ENCODE measurements around the gene TTLL12.

DNA sequence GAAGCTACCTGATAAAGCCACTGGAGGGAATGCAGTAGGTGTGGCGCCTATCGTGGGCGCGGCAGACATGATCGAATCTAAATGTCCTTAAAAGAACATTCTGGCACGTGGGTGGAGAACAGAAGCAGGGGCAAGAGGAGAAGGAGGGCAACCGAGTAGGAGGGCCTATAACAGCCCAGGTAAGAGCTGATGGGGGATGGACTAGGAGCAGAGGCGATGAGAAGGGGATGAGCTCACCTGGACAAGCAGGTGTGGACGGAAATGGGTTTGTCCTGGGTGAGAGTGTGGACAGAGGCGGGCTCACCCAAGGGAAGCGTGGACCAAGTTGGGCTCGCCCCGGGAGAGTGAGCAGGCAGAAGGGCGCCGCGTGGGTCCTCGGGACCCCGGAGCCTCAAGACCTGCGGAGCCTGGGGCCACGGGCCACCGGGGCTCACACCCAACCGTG lies 27.7 kb downstream of the SERHL2 start:
- PRO-cap: no peak

DNA sequence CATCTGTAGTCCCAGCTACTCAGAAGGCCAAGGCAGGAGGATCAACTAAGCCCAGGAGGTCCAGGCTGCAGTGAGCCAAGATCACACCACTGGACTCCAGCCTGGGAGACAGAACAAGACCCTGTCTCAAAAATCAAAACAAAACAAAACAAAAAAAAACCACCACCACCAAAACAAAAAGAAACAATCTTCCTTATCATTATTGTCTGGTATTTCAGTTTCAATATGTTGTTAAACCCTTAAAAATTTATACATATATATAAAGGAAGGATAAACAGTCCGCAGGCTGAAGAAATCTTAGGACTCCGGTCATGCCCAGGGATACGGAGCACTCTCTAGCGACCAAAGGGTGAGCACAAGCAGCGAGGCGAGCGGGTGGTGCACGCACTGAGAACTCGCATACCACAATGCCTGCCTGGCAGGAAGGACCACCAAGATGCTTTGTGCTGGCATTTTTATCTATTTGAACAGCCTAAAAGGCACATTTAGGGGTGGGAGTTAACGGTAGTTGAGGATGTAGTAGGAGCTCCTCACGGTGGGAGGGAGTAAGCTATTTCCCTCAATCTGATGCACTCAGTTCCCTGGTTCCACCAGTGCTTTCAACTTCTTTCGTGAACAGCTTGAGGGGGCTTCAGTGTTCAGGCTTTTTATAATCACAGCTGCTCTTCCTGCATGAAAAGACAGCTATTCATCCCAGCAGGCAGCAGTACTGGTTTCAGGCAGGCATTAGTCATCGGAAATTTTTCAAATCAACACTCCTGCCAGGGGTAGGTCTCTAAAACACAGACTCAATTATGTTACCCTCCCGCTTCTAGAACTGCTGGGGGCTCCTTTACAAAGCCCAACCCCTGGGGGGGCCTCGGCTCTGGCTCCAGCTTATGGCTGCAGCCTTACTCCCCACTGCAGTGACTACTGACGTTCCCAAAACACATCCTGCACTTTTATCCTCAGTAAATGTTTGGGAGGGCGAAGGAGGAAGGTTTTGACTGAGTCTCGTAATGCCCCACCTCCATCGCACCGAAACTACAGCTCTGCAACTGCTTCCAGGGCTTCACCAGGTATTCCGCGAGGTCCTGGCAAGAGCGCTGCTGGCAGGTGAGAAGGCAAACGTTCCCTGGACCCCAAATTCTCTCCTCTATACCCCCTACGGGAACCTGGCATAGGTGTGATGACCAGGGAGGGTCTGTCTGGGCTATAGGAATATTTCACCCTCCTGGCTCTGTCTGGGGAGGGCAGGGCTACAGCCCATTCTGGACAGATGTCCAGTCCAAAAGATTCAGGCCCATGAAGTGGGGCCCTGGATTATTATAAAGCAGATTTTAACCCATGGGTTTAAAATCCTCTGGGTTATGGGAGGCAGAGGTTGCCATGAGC lies 5.9 kb downstream of the POLDIP3 start:
- PRO-cap: no peak

DNA sequence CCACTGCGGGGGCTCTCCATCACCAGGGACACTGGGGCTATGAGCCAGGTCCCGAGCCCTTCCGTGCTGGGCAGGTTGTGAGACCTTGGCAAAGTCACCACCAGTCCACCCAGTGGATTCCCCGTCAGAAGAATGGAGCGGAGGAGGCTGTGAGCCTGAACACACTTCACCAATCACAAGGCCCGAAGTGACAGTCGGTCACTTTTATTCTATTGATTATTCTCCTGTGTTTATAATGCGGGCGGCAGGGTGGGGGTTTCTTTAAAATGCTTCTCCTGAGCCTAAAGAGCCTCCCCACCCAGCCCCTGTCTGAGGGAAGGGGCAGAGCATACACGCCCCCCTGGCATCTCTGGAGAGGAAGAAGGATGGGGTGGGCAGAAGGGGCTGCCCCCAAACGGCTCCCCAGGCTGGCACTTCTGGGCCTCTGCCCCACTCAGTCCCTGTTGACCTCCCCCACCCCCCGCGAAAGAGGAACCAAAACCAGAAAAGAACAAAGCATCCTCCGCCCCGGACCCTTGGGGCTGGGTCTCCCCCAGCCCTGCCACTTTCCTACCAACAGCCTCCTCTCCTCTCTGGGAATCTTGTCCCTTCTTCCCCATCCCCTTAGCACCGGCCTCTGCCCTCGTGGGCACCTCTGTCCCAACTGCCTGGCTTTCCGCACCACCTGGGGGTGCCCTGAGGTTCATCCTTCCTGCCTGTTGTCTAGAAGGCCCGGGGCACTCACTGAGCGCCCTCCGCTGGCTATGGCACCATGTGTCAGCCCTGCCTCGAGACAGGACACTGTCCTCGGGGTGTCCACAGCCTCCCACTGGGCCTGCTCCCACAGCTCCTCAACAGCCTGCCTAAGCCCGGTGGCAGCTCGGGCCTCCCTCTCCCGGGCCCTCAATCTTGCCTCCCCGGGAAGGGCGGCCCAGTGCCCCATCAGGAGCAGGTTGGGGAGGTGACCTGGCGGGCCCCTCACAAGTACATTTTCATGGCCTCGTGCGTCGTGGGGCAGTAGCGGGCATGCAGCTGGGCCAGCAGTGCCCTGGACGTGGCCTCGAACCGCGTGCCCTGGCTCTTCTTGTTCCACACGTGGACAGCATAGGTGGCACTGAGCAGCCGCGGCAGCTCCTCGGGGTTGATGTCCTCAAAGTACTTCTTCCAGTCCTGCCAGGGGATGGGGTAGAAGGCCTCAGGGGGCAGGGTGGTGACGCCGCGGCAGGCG lies 28.3 kb downstream of the A4GALT start:
- PRO-cap: no peak

DNA sequence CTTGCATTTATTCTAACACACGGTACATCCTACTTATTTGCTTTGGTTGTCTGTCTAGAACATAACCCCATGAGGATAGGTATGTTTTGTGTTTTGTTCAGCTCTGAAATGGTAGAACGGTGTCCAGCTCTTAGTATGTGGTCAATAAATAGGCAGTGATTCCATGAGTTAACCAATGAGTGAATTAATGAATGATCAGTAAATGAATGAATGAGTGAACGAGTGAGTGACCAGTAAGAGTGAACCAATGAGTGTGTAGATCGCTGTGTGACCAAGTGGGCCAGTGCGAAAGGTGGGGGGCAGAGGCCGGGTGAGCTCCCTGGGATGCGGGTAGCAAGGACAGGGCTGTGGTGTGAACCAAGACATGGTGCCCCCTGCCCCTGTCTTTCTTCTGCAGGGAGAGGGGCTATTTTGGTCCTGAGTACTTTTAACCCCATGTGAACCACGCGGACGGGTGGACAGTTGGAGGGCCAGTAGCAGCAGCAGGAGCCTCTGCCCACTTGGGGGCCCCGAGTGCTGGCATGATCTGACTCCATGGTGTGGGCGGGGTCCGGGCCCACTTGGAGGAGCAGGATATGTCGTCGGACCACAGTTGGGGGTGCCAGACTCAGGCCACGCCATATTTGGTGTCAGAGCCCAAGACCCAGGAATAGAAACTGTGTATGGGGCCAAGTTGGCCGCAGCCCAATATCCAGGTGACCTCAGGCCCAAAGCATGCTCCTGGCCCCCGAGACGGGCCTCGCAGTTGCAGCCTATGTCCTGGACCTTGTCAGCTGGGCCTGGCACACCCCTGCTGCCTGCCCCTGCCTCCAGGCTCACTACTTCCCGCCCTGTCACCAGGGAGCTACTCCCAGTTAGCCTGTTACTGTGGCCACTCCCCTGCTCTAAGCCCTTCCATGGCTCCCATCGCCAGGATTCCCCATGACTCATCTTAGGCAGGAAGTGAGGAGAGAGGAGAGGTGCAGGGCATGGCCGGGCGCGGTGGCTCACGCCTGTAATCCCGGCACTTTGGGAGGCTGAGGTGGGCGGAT lies 23.4 kb downstream of the A4GALT start:
- PRO-cap: no peak

DNA sequence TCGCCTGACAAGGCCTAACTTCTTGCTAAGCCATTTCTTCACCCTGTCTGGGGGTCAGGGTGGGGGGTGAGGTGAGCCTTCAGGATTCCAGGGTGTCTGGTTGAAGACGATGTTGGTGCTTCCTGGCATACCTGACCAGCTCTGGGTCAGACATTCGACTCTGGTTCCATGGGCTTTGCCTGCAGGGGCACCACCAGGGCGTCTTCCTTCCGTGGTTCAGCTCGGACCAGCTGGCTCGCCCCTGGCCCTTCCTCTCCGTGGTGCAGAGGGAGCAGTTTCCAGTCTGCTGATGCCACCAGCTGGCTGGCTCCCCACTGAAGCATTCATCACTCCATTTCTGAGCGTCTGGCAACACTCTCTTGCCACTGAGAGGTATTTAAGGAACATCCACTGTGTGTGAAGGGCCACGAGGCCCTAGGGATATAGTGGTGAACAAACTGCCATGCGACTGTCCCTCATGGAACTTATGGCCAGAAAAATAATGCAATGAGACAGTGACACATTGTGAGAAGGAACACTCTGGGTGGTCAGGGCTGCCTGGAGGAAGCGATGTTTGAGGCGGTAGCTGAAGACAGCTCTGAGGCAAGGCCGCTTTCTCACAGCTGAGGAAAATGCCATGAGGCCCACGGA lies 44.7 kb upstream of the ARFGAP3 start:
- PRO-cap: no peak

GRCh38 chr22:42939984-42940880 lies 74.7 kb downstream of the PACSIN2 start:
- PRO-cap: no peak

- PRO-cap: no peak
Measured at GRCh38 chr22:42946834-42947610, 67.9 kb downstream of the PACSIN2 start.

DNA sequence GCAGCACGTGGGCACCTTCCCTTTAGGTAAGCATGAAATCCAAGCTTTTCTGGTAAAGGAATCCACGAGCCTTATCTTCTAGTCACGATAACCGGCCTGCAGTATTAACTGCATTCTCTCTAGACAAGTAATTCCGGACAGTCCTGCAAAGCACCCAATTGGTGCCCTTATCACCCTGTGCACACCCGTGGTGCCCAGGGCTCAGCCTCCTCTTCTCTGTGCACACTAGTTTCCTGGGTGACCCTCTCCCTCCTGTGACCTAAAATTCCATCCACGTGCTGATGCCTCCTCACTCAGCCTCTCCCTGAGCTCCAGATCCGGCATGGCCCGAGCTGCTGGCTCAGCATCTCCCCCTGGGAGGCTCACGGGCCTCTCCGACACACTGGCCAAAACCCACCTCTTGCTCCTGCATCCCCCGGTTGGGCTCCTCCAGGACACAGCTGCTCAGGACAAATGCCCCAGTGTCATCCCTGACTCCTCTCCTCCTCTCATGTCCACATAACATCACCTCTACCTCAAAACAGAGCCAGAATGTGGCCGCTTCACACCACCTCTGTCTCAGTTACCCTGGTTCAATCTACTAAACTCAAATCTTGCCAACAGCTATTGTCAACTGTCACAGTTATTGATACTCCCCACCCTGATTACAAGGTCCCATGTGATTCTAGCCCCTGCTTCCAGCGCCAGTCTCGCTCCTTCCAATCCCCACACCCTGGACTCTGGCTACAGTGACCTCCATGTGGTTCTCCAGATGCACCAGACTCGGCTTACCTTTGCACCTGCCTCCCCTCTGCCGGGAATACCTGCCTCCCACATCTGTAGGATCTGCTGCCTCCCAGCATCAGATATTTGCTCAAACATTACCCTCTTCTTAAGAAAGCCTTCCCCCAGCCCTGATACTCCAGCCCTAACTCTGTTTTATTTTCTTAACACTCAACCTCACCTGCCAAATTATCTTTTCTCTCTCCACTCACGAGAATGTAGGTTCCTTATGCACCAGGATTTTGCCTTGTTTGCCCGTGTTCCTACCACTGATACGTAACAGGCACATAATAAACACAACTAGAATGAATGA lies 63.5 kb downstream of the PACSIN2 start:
- PRO-cap: no peak

DNA sequence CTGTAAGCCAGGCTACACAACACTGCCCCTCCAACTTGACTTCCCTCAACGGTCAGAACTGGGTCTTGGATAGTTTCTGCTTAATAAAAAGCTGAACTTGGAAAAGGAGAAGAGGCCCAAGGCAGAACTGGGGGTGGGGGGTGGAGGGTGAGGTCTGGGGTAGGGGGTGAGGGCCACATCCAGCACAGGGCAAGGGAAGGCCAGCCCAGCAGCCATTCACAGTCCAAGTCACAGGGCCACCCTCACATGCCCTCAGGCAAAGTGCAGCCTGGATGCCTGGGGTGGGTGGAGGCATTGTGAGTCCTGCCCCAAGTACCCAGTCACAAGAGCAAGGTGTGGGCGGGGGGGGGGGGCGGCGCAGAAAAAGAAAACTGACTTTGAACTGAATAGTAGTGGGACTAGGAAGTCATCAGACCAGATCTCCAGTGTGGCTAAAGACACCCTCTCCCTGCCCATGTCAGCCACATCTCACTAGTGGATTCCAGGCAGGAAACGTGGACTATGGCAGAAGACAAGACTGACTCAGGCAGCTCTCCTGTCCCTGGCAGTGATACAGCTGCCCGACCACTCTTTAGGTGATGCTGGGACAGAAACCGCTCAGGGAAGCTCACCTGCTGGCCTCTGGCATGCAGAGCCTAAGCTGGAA lies 52.4 kb downstream of the PACSIN2 start:
- PRO-cap: no peak

DNA sequence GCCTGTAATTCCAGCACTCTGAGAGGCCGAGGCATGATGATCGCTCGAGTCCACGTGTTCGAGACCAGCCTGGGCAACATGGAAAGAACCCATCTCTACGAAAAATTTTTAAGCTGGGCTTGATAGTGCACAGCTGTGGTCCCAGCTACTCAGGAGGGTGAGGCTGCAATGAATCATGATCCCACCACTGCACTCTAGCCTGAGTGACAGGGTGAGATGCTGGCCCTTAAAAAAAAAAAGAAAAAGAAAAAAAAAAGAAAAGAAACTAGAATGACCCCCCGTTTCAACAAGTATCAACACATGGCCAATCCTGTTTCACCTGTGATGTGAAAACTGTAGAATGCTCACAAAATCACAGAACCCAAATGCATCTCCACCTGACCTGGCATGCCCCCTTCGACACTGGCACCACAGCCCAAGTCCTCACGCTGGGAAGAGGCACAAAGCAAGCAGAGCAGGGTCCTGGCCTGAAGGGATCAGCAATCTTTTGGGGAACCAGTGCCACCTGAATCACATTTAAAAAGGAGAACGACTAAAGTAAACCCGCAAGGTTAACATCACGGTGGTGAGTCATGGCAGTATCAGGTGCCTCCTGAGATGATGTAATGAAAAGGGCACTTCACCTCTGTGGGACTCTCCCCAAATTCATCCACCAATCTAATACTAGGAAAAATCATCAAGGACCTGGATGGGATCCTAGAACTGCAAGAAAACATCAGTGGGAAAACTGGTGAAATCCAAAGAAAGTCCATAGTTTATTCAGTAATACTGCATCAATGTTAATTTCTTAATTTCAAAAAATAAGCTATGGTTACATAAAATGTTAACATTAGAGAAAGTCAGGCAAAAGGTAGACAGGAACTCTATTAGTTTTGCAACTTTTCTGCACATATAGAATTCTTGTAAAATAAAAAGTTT lies 45.0 kb downstream of the PACSIN2 start:
- PRO-cap: no peak

- PRO-cap: no peak
Measured at GRCh38 chr22:42972086-42973066, 42.6 kb downstream of the PACSIN2 start.

- PRO-cap: no peak
Measured at GRCh38 chr22:43128663-43129758, 14.2 kb downstream of the MCAT start.

- PRO-cap: unidirectional peak, minus-strand start at chr22:43187091
Measured at GRCh38 chr22:43186442-43187178, at the start of gene TTLL12. TTLL12 (minus strand) TSS chr22:43187134.

DNA sequence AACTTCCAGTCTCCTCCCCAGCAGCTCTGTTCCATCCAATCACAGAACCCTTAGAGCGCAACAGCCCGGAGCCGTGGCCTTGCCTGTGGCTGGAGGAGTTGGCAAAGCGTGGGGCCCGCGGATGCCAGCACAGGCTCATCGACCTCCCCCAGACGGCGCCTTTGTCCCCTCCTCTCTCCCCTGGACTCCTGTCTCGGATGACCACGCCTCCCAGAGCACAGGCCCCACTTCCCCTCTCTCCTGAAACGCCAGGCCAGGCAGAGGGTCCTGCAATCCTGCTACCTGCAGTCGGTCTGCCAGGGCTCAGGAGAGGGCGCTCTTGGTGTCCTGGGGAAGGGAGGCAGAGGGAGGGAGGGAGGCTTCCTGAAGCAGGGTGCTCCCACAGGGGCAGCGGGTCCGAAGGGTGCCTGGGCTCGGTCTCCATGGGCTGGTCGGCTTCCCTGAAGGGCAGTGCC lies 16.5 kb upstream of the TTLL12 start:
- PRO-cap: no peak

GRCh38 chr22:43263414-43264608 lies 76.9 kb upstream of the TTLL12 start:
- PRO-cap: no peak

GRCh38 chr22:43399740-43400153 lies 12.1 kb upstream of the MPPED1 start:
- PRO-cap: no peak

GRCh38 chr22:43811506-43811996 lies 554 bp downstream of the EFCAB6 start:
- PRO-cap: no peak

GRCh38 chr22:44023535-44023830 lies 619 bp upstream of the PARVB start:
- PRO-cap: no peak

DNA sequence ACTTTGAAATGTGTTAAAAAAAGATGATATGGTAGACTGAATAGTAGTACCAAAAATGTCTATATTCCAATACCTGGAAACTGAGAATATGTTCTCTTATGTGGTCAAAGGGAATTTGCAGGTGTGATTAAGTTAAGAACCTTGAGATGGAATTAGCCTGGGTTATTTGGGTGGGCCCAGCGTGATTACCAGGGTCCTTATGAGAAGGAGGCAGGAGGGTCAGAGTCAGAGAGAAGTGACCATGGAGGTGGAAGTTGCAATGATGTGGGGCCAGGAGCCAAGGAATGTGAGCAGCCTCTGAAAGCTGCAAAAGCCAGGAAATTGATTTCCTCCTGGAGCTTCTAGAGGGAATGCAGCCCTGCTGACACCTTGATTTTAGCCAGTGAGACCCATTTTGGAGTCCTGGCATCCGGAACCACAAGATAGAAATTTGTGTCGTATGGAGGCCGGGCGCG lies 16.2 kb downstream of the PARVB start:
- PRO-cap: no peak

- PRO-cap: bidirectional peak, plus-strand start at chr22:44049864, minus-strand start at chr22:44049733
Measured at GRCh38 chr22:44049304-44050198, 25.4 kb downstream of the PARVB start.